SJCRH30 (cell line): ENCODE measurements around the genes CIB2, ACSBG1 and SKIC8.

DNA sequence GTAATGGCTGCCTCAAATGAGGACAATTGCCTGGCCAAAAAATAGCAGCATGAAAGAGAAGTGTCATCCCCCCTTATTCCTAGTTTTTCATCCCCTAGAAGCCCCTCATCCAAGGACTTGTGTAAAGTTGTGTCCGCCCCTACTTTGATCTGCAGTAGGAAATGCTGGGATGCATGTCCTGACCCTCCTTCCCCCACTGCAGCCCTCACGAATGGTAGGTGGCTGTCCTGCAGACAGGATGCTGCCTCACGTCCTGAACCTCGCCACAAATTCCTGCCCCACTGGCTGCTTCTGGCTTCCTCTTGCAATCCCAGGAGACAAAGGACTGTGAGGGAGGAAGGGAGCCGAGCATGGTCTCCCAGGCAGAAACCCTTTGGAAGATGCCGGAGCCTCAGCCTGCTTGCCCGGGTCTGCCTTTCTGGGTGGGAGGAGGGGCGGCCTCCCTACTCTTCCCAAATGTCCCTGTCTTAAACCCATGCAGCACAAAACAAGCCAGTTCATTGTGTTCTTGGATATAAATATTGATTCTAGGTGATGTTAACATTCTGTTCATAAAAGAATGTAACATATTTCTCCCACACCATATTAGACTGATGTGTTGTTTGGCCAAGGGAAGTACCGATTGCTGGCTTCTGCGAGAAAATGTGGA lies 75.1 kb downstream of the HMG20A start:
- RAMPAGE, long total RNA: no peak

- RAMPAGE, long total RNA: no peak
Observed at GRCh38 chr15:77622982-77623383, 9.7 kb downstream of the LINGO1 start.

DNA sequence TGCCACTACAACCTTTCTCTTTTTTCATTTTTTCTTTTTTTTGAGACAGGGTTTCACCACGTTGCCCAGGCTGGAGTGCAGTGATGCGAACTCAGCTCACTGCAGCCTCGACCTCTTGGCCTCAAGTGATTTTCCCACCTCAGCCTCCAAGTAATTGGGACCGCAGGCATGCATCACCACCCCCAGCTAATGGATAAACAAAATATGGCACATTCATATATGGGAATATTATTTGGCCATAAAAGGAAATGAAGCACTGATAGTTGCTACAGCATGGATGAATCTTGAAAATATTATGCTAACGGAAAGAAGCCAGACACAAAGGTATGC lies 34.2 kb downstream of the TBC1D2B start:
- RAMPAGE, long total RNA: no peak

DNA sequence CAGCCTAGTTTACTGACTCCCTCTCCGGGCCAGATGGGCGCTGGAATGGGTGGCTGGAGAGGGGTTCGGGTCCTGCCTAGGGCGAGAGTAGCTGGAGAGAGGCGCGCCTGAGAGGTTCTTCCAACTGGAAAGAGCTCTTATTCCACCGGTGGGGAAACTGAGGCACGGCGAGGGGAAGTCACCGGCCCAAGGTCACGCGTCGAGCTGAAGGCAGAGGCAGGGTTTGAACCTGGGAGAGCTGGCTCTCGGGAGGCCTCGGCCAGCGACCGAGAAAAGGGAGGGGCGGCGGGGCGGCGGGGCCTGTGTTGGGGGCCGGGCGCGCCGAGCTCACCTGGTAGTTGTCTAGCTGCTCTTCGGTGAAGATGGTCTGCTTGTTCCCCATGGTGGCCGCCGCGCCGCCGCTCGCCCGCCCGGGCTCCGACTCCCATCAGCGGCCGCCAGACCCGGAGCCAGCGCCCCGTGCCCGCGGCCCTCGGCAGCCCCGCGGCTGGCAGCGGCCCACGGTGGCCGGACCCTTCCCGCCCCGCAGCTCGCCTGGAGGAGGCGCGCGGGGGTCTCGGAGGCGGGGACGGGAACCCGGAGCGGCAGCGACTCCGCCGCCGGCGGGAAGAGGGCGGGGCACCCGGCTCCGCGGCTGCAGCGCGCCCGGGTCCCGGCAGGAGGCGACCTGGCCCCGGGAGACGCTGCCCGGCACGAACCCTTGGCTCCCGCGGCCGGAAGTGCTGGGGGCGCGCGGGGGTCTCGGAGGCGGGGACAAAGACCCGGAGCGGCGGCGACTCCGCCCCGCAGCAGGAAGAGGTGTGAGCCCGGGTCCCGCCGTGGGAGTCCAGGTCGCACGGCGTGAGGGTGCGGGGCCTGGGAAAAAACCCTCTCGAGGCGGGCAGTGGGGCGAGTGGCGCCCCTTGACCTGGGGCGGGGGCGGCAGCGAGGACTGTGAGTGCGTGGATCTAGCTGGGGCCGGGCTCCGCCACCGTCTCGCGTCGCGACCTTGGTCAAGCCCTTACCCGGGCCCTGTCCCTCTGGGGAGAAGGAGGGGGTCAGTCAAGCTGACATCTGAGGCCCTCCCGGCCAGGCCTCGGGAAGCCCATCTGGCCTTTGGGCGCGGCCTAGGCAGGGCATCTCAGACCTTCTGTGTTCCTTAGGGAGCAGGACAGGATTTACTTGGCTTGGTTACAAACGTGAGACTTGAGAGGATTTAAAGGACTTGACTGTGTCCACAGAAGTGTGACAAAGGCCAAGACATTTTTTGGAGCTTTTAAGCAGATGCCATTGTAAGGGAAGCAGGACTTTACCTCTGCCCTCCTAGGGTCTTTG lies at the start of gene CIB2:
Gene CIB2 (minus strand): TSS at position 612 of the 1,314 bp plus-strand sequence.
- RAMPAGE, long total RNA: no peak

DNA sequence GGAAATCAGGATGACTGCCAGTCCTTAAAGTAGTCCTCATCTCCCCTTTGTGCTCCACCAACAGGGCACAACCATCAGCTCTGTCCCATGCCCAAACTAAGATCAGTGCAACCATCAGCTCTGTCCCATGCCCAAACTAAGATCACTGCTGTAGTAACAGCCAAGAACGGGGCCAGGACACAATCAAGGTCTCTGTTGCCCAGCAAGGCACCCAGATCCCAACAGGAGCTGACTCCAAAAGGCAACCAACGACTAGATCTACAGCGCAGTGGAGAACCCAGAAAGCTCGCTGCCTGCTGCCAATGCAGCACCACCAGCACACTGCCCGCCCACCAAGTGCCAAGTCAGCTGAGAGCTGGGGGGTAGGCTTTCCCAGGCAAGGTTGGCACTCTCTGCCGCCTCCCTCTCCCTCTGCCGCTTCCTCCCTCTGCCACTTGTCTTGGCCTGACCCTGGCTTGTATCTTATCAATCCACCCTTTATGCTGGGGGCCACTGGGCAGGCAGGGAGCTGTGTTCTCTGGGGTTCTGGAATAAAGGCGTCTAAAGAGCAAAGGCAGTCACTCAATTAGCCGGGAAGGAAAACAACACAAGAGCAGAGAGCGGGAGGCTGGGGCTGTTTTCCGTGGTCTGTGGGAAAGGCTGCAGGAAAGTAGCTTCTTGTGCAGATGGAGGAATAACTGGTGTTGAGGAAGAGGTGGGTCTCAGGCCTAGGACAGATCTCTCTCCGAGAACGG lies 31.1 kb downstream of the ACSBG1 start:
- RAMPAGE, long total RNA: no peak

DNA sequence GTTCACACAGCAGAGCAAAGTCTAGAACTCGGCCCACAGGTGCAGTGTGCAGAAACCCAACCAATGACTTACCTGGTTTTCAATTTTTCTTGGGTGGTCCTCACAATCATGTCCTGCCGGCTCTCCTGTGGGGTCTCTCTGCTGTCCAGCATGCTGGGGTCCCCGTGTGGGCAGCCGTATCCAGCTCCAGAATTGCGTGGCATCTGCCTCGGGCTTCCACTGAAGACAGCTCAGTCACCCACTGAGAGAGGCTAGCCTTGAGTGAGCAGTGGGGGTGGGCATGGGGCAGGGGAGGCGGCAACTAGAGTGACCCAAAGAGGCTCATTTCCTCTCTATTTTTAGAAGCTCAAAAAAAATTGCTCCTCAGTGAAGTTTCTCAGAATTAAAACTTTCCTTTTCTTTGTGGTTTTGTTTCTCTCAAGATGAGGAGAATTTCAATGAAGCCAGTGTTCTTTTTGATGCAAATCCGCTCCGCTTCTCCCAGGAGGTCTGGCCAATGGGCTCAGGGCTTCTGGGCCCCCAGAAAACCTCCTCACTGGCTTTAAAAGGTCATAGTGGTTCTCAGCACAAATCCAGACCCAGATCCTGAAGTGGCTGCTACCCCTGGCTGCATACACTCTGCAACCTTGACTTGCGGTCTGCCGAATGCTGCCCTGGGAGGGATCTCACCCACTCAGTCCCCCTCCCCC lies at the start of gene ACSBG1:
Gene ACSBG1 (minus strand): TSS at position 267 of the 689 bp plus-strand sequence.
- RAMPAGE, long total RNA: no peak

DNA sequence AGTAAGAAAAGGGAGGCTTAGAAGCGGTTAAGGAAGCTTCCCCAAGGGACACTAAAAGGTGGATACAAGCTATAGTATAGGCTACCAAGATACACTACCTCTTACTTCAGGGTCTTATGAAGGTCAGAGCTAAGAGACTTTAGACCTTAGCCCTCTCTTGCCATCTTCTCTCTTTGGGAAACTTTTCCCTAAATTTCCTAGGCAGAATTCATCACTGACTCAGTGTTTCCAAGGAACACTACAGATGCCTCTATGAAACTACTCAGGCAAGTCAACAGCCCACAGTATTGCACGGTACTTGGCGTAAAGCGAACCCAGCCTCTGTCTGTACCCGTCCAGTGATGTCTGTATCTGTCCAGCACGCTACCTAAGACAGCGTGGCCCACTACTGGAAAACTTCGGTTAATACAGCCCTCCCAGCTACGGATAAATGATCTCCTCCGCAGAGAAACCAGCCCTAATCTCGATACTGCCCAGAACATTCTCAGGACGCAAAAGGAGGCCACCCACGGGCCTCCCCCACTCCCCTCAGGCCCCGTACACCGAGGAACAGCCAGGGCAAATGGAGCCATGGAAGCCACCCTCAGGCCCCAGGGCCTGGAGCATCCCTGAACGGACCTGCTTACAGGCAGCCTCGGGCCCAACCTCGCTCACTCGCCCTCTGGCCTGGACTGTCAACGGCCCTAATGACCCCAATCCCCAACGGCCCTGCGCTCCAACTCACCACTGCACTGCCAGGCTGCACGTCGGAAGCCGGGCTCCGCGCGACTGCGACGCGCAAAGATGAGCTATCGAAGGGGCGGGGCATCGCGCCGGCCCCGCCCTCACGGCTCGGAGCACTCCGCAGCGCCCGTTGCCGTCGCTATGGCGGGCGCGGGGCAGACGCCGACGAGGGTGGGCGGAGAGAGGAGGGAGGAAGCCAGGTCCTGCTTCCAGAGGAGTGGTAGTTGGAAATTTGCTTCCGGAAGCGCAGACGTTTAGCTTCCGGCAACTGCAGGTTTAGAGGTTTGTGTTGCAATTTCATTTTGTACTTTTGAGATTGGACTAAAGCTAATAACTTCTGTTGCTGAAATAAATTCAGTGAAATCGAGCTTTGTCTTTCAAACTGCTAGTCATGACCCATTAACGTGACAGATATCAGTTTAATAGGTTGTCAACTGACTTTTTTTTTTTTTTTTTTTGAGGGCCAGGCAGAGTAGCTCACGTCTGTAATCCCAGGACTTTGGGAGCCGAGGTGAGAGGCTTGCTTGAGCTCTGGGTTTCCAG lies at the start of gene SKIC8:
Gene SKIC8 (minus strand): TSS at position 772 of the 1,266 bp plus-strand sequence.
- RAMPAGE, long total RNA: start-site peak on the minus strand centred at position 775 of the sequence, 54 bp wide, 1,097 and 77 reads in 2 replicates

GRCh38 chr15:78306375-78306948 lies 7.1 kb upstream of the SKIC8 start:
- RAMPAGE, long total RNA: no peak

DNA sequence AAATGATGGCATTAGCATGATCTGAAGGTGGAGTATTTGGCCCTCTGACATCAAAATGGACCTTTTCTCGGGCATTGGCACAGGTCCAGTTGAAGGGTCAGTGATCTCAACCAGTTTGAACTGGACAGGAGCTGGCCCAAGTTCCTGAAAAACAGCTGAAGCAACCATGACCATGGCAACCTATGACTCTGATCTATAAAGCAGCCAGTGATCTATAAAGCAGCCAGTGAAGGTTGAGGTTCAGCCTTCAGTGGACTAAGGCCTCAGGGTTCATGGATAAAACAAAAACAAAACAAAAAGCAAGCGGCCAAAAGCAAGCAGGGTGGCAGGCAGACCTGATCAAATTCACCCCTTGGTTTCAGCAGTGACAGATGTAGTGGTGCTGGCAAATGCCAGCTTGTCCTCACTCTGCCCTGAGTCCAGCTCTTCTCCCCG lies 10.0 kb upstream of the CHRNB4 start:
- RAMPAGE, long total RNA: no peak

DNA sequence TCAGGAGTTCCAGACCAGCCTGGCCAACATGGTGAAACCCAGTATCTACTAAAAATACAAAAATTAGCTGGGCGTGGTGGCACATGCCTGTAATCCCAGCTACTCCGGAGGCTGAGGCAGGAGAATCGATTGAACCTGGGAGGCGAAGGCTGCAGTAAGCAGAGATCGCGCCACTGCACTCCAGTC lies 896 bp upstream of the MORF4L1 start:
- RAMPAGE, long total RNA: no peak

GRCh38 chr15:78873769-78874807 lies 1.4 kb downstream of the MORF4L1 start:
- RAMPAGE, long total RNA: no peak

DNA sequence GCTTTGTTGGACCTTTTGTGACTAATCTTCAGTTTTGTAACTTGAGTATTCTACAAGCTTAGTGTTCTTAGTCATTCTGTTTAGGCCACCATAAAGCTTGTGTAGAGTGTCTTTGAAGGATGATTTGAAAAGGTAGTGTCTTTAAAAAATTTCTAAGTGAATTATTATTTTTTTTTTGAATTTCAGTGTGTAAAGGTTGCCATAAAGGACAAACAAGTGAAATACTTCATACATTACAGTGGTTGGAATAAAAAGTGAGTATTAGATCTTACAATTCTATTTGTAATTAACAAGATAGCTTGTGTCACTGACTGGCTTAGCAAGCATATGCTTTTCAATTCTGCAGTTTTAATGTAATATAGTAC lies 7.6 kb downstream of the MORF4L1 start:
- RAMPAGE, long total RNA: no peak

DNA sequence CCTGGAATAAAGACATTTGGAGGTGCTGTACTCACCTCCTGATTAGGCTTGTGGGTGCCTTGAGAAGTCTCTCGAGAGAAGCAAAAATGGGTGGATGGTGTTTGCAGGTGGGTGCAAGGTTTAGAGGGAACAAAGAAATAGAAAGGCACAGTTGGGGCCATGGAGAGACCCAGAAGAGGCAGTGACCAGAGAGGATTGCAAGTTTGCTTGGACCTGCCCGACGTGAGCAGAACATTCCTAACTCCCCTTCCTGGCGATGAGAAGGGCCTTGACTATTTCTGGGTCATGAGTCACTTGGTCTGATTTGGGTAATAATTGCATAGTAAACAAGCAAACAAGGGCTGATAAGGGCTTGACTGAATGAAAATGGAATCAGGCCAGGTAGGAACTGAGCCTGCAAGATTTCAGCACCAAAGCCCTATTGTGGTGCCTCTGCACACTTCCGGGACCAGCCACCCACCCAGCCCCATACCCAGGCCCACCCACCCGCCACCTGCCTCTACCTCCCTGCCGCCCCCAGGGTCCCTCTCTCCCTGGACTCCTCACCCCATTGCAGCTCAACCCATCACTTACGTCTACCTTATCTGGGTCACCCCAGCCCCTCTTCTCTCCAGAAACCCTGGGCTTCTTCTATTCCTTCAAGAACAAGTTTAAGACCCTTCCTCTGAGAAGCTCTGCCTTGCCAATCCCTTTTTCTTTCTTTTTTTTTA lies 7.1 kb upstream of the CTSH start:
- RAMPAGE, long total RNA: no peak

DNA sequence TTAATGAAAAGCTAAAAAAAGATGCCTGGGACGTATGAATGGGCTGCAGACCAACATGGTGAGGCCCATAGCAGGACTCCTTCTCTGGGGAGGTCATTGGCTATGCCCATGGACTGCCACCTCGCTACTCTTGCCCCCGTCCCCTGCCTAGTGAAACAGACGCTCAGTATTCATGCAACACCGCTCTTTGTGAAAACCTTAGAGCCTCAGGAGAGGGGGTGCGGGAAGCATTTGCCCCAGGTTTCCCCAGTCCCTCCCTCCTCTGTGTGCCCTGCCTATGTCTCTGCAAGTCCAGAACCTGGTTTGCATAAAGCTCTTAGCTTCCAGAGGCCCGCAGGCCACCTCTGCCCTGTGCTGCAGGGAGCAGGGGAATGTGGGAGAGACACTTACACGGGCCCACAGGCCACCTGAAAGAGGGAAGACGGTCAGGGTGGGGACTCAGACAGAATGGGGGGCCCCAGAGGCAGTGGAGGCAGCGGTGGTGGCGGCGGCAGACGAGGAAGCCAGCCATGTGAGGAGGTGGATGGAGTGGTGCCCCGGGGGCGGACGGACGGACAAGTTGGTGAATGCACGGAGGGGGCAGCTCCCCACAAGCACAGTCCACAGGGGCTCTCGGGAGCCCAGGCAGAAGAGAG lies 33.8 kb upstream of the CTSH start:
- RAMPAGE, long total RNA: no peak

- RAMPAGE, long total RNA: no peak
Observed at GRCh38 chr15:79009238-79009643, 64.4 kb upstream of the CTSH start.

DNA sequence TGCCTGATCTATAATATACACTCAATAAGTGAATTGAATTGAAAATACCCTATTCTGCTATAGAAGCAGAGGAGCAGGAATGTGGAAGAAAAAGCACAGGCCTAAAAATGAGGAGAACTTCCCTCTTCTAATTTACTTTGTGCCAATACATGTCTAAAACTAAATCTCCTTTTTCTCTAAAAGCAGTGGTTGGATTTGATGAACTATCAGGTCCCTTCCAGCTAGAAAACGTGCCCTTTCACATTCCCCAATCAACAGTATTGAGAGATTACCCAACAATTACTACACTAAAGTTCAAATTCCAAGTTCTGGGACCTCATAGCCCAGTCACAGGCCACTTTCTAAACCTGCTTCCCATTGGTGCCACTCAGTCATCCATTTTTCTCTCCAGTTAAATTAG lies 223.9 kb downstream of the MINAR1 start:
- RAMPAGE, long total RNA: no peak

DNA sequence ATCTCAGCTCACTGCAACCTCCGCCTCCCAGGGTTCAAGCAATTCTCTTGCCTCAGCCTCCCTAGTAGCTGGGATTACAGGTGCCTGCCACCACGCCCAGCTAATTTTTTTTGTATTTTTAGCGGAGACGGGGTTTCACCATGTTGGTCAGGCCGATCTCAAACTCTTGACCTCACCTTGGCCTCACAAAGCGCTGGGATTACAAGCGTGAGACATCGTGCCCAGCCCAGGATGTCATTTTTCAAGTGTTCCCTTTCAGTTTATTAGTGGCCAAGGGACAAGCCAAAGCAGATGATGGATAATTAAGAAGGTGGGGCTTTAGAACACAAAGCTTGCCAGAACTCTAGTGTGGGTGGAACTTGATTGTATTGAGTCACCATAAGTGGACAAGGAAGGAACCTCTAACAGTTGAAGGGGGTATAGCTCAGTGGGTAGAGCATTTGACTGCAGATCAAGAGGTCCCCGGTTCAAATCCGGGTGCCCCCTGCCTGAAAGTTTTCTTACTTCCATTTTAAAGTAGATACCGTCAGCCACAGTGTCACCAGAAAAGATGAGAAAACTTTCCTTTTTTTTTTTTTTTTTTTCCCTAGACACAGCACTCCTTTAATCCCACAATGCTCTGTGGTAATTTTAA lies 152.5 kb downstream of the MTHFS start:
- RAMPAGE, long total RNA: no peak

DNA sequence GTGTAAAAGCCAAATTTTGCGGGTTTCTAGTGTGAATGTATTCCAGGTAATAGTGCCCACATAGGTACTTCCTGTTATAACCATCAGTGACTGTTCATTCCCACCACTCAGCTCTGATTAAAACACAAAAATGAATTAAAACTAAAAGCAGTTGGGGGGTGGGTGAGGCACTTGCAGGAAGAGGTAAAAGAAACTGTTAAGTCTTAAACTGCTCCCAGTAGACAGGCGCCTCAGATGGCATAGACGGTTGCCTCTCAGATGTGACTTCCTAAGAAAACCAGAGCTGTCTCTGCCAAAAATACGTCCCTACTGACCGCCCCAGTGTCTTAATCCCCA lies 930 bp upstream of the MTHFS start:
- RAMPAGE, long total RNA: no peak

DNA sequence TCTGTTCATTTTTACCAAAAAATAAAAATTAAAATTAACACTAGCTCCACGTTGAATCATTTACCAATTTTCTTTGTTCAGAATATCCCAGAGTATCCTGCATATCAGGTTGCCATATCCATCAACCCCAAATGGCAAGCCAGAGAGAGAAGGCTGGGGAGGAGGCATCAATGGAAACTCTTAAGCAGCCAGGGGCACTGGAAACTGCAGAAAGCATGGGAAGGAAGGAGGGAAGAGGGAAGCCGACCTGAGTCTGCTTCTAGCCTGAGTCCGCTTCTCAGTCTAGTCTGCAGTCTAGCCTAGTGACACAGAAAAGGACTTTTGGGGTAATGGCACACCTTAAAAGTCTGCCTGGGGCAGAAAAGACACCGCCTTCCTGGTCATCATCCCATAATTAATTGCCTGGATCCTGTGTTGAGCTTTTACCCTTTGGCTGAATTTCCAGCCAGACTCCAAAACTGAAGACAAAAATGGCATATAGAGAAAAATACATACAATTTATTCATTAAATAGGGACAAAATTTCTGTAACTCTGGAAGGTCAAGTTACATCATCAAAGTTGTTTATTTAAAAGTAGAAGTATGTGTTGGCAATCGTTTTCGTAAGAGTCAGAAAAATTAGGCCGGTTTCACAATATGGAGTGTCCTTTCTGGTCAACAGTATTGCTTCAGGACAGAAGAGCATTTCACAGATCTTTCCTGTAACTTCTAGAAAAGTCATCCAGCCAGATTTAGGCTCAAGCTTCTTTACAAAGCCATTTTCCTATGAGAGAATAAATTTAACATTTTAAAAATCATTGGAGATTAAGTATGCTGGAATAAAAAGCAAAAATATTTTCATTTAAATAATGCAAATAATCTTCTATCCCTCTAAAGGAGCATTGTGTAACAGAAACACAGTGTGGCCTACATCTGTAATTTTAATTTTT lies 1.8 kb upstream of the MTHFS start:
- RAMPAGE, long total RNA: no peak

GRCh38 chr15:80010008-80010538 lies 39.1 kb upstream of the BCL2A1 start:
- RAMPAGE, long total RNA: no peak